Aorta (tissue), 1 donor: Measurements from ENCODE around the gene EXOC6.

GRCh38 chr10:90918348-90918660, 2.6 kb downstream of the ANKRD1 start:
- PRO-cap, result no peak

DNA sequence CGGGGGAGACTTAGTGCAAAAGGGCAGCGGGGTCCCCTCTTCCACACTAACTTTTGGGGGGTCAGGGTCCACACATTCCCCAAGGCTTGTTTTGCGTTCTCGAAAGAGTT, 56.3 kb upstream of the PCGF5 start:
- PRO-cap, result no peak

DNA sequence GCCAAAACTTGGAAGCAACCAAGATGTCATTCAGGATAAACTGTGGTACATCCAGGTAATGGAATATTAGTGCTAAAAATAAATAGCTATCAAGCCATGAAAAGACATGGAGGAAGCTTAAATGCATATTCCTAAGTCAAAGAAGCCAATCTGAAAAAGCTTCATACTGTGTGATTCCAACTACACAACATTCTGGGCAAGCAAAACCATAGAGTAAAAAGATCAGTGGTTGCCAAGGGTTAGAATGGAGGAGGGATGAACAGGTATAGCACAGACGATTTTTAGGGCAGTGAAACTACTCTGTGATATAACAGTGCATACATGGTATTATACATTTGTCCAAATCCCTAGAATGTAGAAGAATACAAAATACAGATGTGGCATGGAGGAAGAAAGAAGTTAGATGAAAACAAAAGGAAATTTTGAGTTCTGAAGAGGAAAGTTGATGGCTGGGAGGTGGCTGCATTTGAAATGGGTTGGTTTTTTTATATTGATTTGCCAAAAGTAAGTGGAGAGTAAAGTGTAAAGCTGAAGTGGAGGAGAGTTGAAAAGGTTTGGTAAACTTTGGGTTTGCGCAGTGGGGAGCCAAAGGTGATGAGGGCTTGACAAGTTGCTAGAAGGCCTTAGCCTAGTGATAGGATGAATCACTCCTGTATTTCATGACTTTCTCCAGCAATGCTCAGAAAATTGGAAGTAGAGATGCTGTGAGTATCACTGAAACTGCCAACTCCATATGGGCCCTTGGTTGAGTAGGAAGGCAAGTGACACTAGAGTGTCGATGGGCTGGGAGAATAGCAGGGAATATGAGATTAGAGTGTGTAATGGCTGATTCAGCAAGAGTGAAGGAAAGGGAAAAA, 49.4 kb upstream of the PCGF5 start:
- PRO-cap, result no peak

DNA sequence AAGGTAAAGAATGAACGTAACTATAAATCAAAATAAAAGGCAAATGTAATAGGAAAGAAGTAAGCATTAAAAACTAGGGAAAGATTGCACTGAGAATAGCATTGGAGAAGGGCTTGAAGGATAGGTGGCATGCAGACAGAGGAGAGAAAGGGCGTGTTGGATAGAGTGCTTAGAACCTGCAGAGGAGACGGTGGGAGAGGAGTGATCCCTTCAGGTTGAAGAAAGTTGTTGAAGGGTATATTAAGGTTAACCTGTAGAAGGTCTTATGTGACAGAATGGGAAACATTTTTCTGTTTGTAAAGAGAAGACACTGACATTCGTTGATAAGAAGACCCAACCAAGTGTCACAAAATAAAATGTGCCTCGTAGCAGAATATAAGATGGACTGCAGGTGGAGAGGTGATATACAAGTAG, 1.4 kb downstream of the PCGF5 start:
- PRO-cap, result no peak

- PRO-cap, result no peak
Measured at GRCh38 chr10:91245310-91246017, 25.0 kb downstream of the PCGF5 start.

DNA sequence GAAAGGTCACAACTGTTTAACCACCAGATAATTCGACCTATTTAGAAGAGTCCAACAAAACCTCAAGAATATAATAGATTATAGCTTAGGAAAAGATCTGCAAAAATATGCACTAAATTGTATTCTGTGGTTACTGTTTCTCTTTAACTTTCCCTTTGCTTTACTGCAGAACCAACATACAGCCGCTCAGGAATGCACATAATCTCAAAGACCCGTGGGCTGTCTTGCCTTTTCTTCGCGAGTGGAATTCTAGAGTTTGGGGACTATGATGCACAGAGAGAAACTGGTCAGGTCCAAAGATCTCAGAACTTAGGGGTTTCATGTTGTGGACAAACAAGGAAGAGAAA, 75.0 kb downstream of the PCGF5 start:
- PRO-cap, result no peak

DNA sequence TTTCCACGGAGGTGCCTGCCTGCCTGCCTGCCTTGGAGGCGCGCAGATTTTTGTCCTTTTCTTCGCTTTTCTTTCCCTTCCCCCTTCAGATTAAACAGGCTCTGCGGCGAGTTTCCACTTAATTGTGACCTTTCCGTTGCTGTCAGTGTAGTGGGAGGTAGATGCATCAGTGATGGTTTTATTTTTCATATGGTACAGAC, 691 bp downstream of the HECTD2 start:
- PRO-cap, result no peak

DNA sequence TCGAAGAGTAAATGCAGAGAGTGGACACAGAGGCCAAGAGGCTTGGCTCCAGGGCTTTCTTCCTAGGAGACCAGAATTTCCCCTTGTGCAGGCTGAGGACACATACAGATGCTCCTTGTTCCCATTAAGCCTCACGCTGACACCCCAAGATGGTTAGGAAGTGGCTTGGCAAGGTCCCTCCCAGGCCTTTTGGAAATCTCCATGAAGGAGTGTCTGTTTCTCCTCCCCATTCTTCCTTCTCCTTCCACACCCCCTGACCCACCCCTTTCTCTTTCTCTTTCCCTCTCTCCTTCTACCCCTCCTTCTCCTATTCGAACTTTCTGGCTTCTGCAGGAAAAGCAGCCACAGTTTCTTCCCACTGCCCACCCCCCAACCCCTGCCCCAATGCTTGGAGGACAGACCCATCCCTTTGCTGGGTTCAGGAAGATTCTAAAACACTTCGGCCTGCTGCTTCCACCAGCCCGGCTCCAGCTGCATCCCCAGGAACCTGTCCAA, 80.6 kb downstream of the PPP1R3C start:
- PRO-cap, result no peak

GRCh38 chr10:91574997-91575401, 57.9 kb downstream of the PPP1R3C start:
- PRO-cap, result no peak

- PRO-cap, result no peak
Measured at GRCh38 chr10:91821231-91822172, 23.3 kb downstream of the TNKS2 start.

- PRO-cap, result no peak
Measured at GRCh38 chr10:91880383-91880943, 28.8 kb downstream of the FGFBP3 start.

DNA sequence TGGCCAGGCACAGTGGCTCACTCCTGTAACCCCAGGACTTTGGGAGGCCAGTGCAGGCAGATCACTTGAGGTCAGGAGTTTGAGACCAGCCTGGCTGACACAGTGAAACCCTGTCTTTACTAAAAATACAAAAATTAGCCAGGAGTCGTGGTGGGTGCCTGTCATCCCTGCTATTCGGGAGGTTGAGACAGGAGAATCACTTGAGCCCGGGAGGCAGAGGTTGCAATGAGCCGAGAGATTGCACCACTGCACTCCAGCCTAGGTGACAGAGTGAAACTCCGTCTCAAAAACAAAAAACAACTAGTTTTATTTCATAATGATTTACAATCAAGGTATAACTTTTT, 51.0 kb downstream of the BTAF1 start:
- PRO-cap, result no peak

- PRO-cap, result no peak
Measured at GRCh38 chr10:92032790-92033818, 109.5 kb downstream of the BTAF1 start.

DNA sequence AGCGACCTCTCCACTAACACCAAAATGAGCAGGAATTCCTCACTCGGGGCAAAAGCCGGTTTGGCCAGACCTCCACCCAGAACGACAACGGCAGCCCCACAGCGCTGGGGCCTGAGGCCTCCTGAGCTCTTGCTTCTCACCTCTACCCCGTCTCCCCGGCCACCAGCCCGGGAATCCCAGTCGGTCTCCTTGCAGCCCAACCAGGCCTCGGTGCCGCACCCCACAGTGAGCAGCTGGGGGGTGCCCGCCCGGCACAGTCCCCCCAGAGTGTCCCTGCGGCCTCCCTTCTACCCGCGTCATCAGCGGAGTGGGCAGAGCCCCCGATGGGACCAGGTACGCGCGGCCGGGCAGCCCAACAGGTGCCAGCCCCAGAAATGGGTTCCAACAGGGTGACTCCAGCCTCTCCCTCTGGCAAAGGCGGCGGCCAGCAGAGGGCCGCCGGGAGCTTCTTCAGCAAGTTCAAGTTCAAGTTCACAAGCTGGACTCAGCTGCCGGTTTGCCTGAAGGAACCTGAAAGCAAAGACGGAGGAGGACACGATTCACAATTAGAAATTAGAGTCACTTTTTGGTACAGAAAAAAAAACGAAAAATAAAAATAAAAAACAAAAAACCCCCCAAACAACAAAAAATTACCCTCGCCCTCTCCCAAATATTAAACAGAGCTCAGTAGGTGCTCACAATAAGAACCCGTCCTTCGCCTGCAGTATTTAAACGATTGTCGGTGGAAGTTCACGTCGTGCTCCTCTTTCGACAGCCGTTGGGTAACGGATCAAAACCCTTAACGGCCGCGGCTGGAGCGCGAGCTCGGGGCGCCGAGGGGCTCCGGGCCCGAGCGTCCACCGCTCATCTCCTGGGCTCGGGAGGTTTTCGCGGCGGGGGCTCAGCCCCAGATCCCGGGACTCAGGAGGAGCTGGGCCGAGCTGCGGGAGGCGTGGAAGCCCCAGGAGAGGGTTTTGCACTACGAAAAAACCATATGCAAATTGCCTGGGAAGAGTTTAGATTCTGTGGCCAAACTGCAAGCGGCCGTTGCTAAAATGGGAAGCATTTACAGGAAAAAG, 129.2 kb downstream of the MARCHF5 start:
- PRO-cap, result no peak

DNA sequence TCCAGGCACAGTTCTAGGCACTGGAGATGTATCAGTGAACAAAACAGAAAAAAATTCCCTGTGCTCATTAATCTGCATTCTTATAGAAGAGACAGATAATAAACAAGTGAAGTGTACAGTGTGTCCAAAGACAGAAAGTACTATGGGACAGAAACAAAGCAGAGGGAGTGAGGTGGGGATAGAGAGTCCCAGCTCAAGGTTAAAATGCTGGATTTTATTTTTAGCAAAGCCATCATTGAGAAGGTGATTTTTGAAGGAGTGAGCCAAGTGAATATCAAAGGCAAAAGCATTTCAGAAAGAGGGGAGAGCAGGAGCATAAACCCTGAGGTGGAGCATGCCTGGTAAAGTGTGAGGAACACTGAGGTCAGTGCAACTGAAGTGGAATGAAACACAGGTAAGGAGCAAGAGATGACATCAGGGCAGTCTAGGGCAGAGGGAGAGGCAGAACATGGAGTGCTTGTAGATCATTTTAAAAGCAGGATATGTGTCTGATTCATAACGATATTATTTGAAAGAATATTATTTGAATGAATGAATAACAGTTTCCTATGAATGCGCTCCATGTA, 21.7 kb upstream of the EXOC6 start:
- PRO-cap, result no peak

DNA sequence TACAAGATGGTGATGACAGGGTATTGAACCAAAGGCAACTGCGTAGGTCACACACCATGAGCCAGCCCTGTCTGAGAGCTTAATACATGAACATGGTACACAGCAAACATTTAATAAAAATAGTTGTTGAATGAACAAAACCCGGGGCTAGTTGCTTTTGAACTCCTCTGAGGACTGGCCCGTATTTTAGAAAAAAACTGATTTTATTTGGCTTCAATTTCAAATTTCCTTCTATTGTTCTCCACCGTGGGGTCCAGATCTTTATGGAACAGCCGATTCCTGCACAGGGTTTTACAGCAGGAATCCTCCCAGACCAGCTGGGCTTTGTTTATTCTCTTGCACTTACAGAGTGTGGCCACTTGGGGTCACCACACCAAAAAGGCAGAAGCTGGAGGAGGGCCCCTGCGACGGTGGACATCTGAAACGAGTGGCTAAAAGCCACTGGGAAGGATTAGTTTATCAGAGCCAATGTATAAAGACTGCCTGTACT, 5.4 kb upstream of the EXOC6 start:
- PRO-cap, result no peak

GRCh38 chr10:92848150-92848641, at the start of gene EXOC6:
Gene EXOC6 (plus strand): TSS chr10:92848520.
- PRO-cap, result bidirectional peak, plus-strand start at chr10:92848520, minus-strand start at chr10:92848362

GRCh38 chr10:93383654-93384067, 98.5 kb downstream of the MYOF start:
- PRO-cap, result unidirectional peak, plus-strand start at chr10:93383812

GRCh38 chr10:93386475-93387220, 95.5 kb downstream of the MYOF start:
- PRO-cap, result no peak

GRCh38 chr10:93438191-93438872, 43.8 kb downstream of the MYOF start:
- PRO-cap, result no peak